Metastatic Pancreatic Carcinoma in the Ovary (tissue), 1 donor: ENCODE measurements around a stretch of chr7.

DNA sequence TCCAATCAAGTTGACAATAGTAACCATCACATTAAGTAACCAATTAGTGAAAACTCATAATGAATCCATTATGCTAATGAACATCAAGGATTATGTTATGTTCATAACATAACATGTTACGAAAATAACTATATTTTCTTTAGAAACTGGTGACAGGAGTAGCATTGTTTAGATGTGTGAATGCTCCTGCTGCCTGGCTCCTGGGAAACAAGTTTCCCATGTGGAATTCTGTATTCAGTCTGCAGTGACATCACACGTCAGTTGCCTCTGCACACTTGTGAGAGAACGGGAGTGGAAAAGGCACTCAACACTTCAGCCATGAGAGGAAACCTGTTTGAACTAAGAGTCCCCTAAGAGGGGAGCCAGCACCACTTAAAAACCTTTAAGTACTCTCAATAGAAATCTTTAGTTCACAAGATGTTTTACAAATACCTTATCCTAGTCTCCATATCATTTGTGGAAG lies 140.3 kb upstream of the FAM20C start:
- PRO-cap: no peak

DNA sequence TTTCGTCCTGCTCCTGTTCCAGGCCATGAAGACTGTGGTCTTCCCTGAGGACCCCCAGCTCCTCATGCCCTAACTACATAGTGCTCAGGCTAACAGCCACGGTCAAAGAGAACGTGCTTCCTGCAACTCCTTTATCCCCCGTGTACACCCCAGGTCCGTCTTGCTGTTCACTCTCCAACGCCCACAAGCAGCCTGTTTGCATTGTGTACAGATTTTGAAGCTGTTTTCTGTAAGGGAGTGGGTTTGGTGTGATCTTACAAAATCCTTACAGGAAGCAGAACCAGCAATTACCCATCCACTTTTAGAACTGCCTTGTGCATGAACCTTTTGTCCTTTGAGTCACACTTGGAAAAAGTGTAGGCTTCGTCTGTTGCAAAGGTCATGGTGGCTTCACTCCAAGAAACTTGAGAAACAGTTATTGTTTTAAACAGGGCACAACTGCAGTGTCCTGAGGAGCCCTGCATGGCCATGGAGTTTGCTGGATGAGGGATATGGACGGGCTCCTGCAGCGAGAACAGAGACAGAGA lies 76.9 kb upstream of the FAM20C start:
- PRO-cap: no peak

- PRO-cap: no peak
These were observed 60.6 kb upstream of the FAM20C start for GRCh38 chr7:131684-132245.

DNA sequence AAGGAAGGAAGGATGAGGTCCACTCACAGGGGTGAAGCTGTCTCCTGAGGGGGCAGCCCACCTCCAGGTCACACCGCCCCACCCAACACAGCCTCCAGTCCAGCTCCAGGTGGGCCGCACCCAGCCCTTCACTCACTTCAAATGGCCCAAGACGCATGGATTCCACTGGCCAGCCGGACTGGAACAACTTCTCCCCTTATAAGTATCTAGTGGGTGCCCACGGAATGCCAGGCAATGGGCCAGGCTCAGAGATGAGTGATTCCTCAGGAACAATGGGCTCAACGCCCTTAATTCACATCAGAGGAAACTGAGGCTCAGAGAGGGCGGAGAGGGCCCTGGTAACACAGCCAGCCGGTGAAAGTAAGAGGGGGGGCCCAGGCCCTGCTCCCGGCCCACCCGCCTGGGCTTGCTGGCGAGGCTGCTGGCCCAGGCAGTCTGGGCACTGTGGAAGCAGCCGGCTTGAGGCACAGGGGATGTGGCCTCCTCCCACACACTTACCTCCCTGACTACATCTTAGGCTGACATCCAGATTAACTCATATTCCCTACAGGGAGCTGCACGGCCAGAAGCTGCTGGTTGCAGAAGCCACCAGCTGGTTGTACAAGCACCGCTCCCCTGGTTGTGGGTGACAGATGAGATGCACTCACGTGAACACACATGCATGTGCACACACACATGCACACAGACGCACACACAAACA lies 1.1 kb upstream of the FAM20C start:
- PRO-cap: no peak

DNA sequence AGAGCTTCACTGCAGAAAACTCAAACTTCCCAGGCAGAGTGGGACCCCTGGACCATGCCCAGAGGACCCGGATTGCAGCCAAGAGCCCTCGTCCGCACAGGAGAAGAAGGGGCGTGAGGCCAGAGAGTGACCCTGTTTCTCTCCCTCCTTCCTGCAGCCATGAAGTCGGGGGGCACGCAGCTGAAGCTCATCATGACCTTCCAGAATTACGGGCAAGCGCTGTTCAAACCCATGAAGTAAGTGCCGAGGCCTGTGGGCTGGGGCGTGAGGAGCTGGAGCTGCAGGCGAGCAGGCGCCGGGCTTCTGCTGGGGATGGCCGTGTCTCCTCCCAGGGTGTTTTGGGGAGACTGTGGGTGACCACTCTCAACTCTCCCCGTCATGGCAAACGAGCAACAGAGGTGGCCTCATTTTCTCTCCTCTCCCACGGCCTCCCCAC lies 16.4 kb downstream of the FAM20C start:
- PRO-cap: no peak

GRCh38 chr7:248135-249206 lies 41.5 kb upstream of the FOXL3 start:
- PRO-cap: no peak

GRCh38 chr7:320056-320944 lies 30.3 kb downstream of the FOXL3 start:
- PRO-cap: no peak

DNA sequence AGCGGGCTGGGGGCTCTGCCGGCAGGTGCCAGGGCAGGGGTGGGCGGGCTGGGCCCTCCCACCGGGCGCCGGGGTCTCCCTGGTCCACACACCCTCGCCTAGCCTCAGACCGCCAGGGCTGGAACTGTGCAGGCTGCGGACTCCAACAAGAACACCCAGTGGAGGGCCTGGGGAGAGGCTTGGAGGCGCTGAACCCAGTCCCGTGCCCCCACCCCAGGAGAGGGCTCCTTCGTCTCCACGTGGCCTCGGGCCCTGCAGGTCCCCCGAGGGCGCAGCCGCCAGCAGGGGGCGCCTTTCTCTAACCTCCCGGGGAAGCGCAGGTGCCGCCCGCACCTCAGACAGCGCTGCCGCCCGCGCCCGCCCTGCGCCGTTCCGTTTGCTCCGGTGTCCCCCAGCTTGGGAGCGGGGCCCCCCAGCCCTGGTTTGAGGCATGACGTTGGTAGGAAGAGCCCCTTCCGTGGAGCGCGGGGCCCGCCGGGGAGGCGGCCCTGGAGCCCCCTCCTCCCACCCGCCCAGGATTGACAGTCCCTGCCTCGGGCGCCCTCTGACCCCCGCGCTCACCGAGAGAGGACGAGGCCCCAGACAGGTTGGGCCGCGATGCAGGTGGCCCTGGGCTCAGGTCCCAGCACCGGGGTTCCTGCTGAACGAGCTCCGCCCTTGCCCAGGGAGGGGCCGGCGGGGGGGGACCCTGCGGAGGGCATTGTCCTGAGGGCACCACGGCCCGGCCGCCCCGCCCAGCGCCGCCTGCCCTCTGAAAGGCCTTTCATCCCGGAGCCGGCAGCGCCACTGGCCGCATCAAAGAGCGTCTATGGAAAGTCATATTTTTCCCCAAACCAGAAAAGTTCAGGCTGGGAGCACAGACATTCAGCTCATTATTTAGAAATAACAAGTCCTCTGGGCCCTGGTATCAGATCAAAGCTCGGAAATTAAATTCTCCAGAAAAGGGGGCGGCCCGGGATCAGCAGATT lies 42.8 kb downstream of the FOXL3 start:
- PRO-cap: no peak

- PRO-cap: no peak
These were observed 43.5 kb downstream of the FOXL3 start for GRCh38 chr7:333495-333892.

GRCh38 chr7:357811-358078 lies 67.8 kb downstream of the FOXL3 start:
- PRO-cap: no peak

- PRO-cap: bidirectional peak, plus-strand start at chr7:362608, minus-strand start at chr7:362517; unidirectional peak, minus-strand start at chr7:362659
These were observed 72.5 kb downstream of the FOXL3 start for GRCh38 chr7:362293-363145.

GRCh38 chr7:376159-376446 lies 86.1 kb downstream of the FOXL3 start:
- PRO-cap: no peak

DNA sequence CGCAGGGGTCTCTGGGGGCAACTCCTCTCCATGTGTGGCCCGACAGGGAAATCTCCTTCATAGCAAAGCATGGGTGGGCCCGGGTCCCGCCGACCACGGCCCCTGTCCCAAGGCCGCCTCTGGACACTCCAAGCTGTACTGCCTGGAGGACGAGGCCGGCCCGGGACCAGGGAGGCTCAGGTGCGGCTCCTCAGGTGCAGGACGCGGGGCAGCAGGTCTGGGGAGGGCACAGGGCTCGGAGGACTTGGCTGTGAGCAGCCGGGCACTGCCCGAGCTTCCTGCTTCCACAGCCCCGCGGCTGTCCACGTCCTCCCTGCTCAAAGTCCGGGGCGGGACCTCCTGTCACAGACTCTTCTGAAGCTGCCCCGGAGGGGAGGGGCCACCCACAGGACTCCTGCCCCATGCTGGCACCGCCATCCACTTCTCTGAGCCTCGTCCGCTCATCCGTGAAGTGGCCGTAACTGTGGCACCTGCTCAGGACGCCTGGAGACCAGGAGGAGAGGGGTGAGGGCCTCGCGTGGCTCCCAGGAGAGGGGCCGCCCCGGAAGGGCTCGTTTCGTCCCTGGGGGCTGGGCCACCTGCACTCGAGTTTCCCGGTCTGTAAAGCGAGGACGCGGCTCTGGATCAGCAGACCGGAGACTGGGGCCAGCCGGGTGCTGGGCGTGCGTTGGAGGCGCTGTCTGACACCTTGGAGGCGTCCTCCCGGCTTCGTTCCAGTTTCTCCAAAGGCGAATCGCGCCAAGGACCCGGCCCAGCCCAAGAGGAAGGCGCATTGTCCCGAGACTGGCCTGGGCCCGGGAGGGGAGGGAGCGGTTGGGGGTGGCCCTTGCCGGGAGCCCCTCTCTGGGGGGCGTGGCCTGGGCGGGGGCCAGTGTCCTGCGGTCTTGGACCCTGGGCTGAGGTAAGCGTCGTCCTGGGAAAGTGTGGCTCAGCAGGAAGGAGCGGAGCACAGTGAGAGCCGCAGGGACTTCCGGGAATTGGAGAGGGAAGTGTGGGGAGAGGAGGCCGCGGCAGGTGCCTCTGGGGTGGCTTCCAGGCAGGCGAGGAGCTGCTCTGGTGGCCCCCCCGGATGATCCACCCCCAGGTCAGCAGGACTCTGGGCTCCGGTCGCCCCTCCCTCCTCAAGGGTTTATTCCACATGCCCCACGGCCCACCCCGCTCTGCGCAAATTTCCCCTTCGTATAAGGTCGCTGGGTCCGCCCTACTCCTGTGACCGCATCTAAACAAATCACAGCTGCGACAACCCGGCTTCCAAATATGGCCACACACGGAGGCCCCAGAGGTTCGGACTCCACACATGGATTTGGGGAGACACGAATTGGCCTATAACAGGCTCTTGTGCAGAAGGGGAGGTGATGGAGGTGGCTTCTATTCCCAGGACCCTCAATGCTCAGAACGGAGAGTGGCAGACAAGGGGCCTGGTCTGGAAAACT lies 89.6 kb downstream of the FOXL3 start:
- PRO-cap: no peak

DNA sequence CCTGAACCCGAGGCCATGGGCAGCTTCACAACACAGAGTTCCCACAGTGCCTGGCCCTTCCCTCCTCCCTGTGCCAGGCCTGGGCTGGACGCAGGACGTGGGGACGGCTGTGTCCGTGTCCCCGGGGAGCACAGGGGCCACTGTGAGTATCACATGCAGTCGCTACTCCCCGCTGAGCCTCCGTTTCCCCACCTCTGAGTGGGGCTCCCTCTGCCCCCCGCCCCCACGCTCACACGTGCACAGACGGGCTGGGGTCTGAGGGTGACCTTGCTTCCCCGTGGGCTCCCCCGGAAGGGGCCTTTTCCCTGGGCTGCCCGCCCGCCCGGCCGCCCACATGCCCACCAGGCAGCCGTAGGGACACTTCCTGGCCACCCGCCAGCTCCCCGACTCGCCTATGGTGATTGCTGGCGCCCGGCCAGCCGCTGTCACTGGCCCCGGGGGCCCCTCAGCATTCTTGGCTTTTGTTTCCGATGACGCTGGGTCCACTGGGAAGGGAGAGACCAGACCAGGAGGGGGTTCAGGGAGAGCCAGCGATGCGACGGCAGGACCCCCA lies 64.2 kb downstream of the PDGFA start:
- PRO-cap: no peak

- PRO-cap: no peak
These were observed 41.9 kb downstream of the PDGFA start for GRCh38 chr7:477844-478112.

GRCh38 chr7:504180-505182 lies 15.2 kb downstream of the PDGFA start:
- PRO-cap: no peak

DNA sequence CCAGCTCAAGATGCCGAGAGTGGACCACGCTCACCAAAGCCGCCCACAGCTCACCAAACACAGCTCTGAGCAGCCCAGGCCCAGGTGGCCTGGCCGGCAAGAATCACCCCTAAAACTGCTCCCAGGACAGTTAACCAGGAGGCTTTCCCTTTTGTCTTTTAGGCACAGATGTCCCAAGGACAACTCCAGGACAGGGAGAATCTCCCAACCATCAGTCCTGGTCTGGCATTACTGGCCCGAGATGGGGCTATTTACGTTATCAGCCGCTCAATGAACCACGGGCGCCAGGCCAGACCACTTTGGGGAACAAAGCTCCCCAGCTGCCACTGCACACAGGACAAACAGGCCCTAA lies 5.2 kb downstream of the PDGFA start:
- PRO-cap: no peak

DNA sequence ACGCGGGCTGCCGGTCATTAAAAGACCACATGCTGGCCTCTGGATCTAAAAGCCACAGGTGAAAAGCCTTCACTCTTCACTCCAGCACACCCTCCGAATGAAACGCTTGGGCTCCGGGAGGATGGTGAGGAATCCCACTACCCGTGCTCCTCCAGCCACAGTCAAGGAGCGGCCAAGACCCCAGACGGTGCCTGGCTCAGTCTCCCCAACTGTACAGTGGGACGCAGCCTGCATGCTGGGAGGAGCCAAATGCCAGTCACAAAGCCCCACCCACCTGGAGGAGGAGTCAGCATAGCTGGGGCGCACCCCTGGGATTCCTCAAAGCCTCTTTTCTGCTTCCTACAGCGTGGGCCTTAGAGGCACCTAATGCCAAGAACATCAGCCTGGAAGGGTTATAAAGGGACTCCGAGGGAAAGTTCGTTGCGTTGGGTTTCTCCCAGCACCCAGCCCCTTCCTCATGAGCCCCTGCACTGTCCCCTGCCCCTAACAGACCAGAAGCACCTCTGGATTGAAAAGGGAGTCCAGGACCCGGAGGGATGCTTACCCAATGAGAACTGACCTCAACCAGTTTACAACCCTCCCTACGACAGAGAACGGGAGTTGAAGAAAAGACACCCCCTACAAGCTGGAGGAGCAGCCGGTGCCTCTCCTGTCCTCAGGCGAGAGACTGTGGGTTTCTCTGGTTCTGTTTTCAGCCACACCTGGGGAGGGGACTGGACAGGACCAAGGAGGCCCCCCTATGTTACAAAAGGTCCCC lies 4.7 kb downstream of the PDGFA start:
- PRO-cap: no peak

DNA sequence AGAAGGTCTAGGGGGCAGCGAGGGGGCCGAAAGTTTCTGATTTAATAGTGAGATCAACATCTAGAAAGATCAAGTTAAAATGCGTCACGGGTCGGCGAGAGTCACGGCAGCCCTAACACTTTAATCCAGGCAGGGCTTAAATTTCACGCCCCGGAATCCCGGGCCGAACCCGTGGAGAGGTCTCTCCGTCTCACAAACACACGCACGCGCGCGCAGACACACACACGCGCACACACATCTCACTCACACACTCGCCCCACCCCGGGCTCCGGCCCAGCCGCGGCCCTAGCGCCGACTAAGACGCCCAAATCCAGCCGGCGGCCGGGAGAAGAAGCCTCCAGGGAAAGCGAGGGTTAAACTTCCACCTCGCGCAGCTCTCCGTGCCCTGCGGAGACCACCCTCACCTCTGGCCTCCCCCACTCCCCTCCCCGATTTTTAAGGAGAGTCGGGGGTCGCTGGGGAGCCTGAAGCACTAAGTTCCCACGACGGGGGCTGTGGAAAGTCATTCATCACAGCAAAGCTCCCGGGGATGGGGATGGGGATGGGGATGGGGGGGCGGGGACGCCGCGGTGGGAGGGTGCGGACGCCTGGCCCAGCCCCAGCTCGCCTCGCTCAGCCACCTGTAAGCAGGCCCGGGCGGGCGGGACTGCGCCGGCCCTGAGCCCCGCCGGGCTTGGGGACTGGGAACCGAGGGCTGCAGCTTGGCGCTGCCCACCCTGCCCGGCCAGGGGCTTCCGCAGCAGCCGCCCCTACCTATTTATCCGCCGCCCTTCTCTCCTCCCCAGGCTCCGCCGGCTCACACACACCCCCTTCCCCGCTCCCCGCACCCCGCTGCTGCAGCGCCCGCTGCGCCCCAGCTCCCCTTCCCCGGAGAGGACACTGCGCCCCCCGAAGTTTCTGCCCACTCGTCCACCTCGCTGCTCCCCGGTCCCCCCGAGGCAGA lies 1.6 kb downstream of the PDGFA start:
- PRO-cap: bidirectional peak, plus-strand start at position 625 of the sequence, minus-strand start at position 531 of the sequence

DNA sequence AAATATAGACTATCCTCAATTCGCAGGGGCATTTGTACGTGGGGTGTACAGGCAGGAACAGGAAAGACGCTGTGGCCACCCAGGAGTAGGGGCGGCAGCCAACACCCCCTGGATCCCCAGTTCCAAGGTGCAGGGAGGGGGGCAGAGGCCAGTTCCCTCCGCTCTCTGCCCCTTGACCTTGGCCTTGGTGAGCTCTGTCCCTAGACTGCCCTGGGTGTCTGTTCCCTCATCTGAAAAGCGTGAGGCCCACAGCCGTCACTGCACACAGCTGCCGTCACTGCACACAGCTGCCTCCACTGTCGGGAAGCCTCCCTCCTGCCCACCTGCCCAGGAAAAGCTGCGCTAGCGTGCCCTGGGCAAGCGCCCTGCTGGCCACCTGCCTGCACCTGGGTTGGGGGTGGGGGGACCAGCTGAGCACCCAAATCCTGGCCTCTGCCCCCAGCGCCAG lies 3.7 kb upstream of the PDGFA start:
- PRO-cap: no peak